GM12878 (cell line): ENCODE measurements around a stretch of chr3.

- RAMPAGE, long total RNA: no peak
- RRBS, 2 experiments: 0% methylated on average over 1 of the region's 25 CpGs
CAGE:
- cytosol, long polyA minus RNA: no peak
- cytosol, long polyA plus RNA: no peak
- long polyA plus RNA: no peak
- nucleolus, long total RNA: no peak
- nucleus, long polyA plus RNA: no peak
- nucleus, long total RNA: no peak
These were observed 356.8 kb downstream of the FOXP1 start for GRCh38 chr3:71226480-71227311.

DNA sequence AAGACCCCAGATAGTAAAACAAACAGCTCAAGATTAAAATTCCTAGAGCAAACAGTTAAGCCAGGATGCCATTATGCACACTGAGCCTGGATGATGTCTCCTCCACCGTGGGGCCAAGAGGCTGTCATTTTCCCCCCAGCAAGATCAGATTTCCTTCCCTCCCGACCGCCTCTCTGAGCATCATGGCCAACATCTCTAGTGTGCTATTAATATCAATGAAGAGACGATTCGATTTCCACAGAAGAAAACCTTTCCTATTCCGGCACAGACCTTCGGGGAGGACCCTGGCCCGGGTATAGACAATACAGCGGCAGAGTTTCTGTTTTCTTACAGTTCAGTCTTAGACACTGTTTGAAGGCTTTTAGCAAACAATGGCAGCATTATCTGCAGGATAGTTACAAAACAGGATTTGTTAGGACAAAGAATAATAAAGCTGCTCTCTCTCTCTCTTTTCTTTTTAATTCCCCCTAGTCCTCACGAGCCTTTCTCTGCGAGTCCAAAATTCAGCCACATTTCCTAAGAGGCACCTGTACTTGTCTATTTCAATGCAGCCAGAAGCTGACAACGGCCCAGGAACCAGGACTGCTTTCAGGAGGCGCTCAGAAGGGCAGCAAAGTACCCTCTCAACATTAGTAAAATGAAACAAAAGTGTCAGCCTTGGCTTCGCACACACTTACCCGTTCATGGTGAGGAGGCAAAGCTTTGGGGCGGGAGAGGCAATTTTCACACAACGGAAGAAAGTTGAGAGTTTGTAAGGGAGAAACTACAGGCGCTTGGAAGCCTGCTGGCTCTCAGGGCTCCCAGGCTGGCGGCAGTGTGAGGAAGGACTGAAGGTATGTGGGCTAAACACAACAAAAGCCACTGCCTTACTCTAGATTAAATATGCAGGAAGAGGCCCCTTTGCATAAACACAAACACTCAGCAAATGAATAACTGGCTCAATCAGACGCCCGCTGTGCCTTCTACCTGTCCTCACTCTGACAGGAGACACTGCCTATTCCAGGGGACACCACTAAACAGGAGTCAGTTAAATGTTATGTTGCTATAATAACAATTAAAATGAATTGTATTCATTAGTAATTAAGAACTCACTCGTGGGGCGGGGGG lies 278.0 kb downstream of the FOXP1 start:
- RAMPAGE, long total RNA: no peak
- RRBS, 2 experiments: no CpG with 5 or more reads among the region's 23 CpGs
CAGE:
- cytosol, long polyA minus RNA: no peak
- cytosol, long polyA plus RNA: no peak
- long polyA plus RNA: no peak
- nucleolus, long total RNA: no peak
- nucleus, long polyA plus RNA: no peak
- nucleus, long total RNA: no peak

- RAMPAGE, long total RNA: no peak
- RRBS, 2 experiments: no CpG with 5 or more reads among the region's 4 CpGs
CAGE:
- cytosol, long polyA minus RNA: no peak
- cytosol, long polyA plus RNA: no peak
- long polyA plus RNA: no peak
- nucleolus, long total RNA: no peak
- nucleus, long polyA plus RNA: no peak
- nucleus, long total RNA: no peak
These were observed 162.1 kb downstream of the FOXP1 start for GRCh38 chr3:71421498-71421767.

GRCh38 chr3:71488369-71488849 lies 95.1 kb downstream of the FOXP1 start:
- RAMPAGE, long total RNA: no peak
- RRBS, 2 experiments: no CpG with 5 or more reads among the region's 6 CpGs
CAGE:
- cytosol, long polyA minus RNA: no peak
- cytosol, long polyA plus RNA: no peak
- long polyA plus RNA: no peak
- nucleolus, long total RNA: no peak
- nucleus, long polyA plus RNA: no peak
- nucleus, long total RNA: no peak

DNA sequence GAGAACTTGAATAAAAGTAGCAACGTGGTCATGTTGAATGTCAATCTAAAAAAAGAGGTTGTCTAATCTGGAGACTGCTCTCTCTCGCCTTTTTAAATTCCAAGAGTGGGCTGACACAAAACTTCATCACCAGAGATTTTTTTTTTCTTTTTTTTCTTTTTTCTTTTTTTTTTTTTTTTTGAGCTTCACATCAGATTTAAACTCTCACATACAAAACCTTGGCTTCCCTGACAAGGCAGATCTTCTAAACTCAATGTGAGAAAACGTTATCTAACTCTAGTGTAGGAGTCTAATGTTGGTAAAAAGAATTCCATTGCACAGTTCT lies 4.1 kb downstream of the FOXP1 start:
- RAMPAGE, long total RNA: no peak
- RRBS, 2 experiments: no CpG with 5 or more reads among the region's 3 CpGs
CAGE:
- cytosol, long polyA minus RNA: no peak
- cytosol, long polyA plus RNA: no peak
- long polyA plus RNA: no peak
- nucleolus, long total RNA: no peak
- nucleus, long polyA plus RNA: no peak
- nucleus, long total RNA: no peak

DNA sequence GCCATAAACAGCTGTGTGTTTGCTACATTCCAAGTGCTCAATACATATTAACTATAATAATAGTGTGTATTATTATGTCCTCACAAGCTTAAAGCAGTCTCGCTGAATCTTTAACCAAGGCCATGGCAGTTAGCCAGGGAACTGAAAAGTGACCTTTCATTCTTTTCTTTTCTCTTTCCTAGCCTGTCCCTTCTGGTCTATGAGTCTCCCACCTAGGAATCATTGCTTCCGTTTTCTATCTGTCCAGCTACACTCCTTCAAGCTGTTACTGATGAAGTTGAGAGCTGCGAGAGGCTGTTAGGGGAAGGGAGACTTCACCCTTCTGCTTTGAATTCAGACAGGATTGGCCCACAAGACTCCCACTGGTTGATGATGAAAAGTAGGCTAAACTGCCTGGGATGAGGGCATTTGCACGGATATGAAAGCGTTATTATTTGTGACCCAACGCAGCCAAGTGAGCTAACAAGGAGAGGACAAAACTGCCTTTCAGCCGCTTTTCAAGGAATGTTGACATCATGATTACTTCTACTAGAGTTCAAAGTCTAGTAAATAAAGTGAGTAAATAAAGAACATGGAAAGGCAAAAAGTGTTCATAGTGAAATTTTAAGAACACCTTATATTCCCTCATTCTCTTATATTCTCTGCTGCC lies 30.2 kb downstream of the EIF4E3 start:
- RAMPAGE, long total RNA: no peak
- RRBS, 2 experiments: no CpG with 5 or more reads among the region's 7 CpGs
CAGE:
- cytosol, long polyA minus RNA: no peak
- cytosol, long polyA plus RNA: no peak
- long polyA plus RNA: no peak
- nucleolus, long total RNA: no peak
- nucleus, long polyA plus RNA: no peak
- nucleus, long total RNA: no peak

GRCh38 chr3:71721444-71722449 lies 3.5 kb downstream of the EIF4E3 start:
- RAMPAGE, long total RNA: no peak
- RRBS, 2 experiments: no CpG with 5 or more reads among the region's 10 CpGs
CAGE:
- cytosol, long polyA minus RNA: no peak
- cytosol, long polyA plus RNA: no peak
- long polyA plus RNA: no peak
- nucleolus, long total RNA: no peak
- nucleus, long polyA plus RNA: no peak
- nucleus, long total RNA: no peak

GRCh38 chr3:71725663-71726148 lies 504 bp upstream of the EIF4E3 start:
- RAMPAGE, long total RNA: no peak
- RRBS, 2 experiments: 0 to 5% methylated on average over 2 to 3 of the region's 18 CpGs
CAGE:
- cytosol, long polyA minus RNA: no peak
- cytosol, long polyA plus RNA: no peak
- long polyA plus RNA: no peak
- nucleolus, long total RNA: no peak
- nucleus, long polyA plus RNA: no peak
- nucleus, long total RNA: no peak

- RAMPAGE, long total RNA: no peak
- RRBS, 2 experiments: no CpG with 5 or more reads among the region's 2 CpGs
CAGE:
- cytosol, long polyA minus RNA: no peak
- cytosol, long polyA plus RNA: no peak
- long polyA plus RNA: no peak
- nucleolus, long total RNA: no peak
- nucleus, long polyA plus RNA: no peak
- nucleus, long total RNA: no peak
These were observed 223.6 kb upstream of the PROK2 start for GRCh38 chr3:72008556-72009029.

- RAMPAGE, long total RNA: no peak
- RRBS, 2 experiments: no CpG with 5 or more reads among the region's 7 CpGs
CAGE:
- cytosol, long polyA minus RNA: no peak
- cytosol, long polyA plus RNA: no peak
- long polyA plus RNA: no peak
- nucleolus, long total RNA: no peak
- nucleus, long polyA plus RNA: no peak
- nucleus, long total RNA: no peak
These were observed 486.2 kb upstream of the PROK2 start for GRCh38 chr3:72271028-72271675.

DNA sequence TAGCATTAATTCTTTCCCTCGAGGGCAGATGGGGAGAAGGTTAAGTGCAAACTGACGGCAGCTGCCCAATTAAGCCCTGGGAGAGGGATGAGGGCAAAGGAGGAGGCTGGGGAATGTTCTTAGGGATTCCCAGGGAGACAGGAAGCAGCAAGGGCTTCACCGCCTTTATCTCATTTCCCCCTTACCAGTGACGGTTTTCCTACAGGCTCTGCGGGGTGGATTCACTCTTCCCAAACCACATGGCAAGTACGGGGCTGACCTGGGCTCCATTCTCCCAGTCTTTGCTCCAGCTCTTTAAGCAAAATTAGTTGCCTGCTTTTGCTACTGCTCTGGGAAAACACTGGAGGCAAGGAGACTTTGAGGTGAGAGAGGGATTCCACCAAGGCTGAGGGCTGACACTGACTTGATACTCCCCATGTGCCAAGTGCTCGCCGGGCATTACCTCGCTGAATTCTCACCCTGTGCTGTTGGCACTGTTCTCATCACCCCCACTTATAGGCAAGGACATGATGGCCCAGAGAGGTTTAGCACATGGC lies 519.1 kb upstream of the PROK2 start:
- RAMPAGE, long total RNA: no peak
- RRBS, 2 experiments: no CpG with 5 or more reads among the region's 9 CpGs
CAGE:
- cytosol, long polyA minus RNA: no peak
- cytosol, long polyA plus RNA: no peak
- long polyA plus RNA: no peak
- nucleolus, long total RNA: no peak
- nucleus, long polyA plus RNA: no peak
- nucleus, long total RNA: no peak

- RAMPAGE, long total RNA: no peak
- RRBS, 2 experiments: no CpG with 5 or more reads among the region's 15 CpGs
CAGE:
- cytosol, long polyA minus RNA: no peak
- cytosol, long polyA plus RNA: no peak
- long polyA plus RNA: no peak
- nucleolus, long total RNA: no peak
- nucleus, long polyA plus RNA: no peak
- nucleus, long total RNA: no peak
These were observed 529.8 kb downstream of the SHQ1 start for GRCh38 chr3:72318341-72318960.

GRCh38 chr3:72739468-72740059 lies 108.7 kb downstream of the SHQ1 start:
- RAMPAGE, long total RNA: no peak
- RRBS, 2 experiments: no CpG with 5 or more reads among the region's 6 CpGs
CAGE:
- cytosol, long polyA minus RNA: no peak
- cytosol, long polyA plus RNA: no peak
- long polyA plus RNA: no peak
- nucleolus, long total RNA: no peak
- nucleus, long polyA plus RNA: no peak
- nucleus, long total RNA: no peak

GRCh38 chr3:72750326-72750989 lies 97.8 kb downstream of the SHQ1 start:
- RAMPAGE, long total RNA: no peak
- RRBS, 2 experiments: no CpG with 5 or more reads among the region's 5 CpGs
CAGE:
- cytosol, long polyA minus RNA: no peak
- cytosol, long polyA plus RNA: no peak
- long polyA plus RNA: no peak
- nucleolus, long total RNA: no peak
- nucleus, long polyA plus RNA: no peak
- nucleus, long total RNA: no peak

DNA sequence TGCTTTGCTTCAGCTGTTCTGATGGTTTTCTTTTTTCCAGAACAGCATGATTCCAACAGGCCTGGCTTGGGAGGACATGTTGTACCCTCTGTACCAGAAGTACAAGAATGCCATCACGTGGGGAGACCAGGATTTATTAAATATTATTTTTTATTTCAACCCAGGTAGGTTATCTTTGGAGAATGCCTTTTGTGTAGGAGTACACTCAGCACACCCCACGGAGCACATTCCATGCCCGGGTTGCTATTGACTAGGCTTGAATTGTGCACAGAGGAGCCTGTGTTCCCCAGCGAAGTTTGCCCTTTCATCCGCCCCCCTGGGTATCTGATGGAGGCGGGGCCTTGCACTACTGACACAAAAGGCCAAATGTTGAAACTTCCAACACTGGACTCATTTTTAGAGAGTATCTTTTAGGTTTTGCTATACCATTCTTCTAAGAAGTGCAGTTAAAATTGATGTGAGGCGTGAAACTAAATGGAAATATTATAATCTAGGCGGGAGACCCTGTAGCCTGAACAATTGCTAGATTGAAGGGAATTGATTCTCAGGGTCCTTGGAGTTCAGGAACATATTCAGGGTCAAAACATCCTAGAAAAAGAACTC lies 39.3 kb upstream of the PPP4R2 start:
- RAMPAGE, long total RNA: no peak
- RRBS, 2 experiments: no CpG with 5 or more reads among the region's 8 CpGs
CAGE:
- cytosol, long polyA minus RNA: no peak
- cytosol, long polyA plus RNA: no peak
- long polyA plus RNA: no peak
- nucleolus, long total RNA: no peak
- nucleus, long polyA plus RNA: no peak
- nucleus, long total RNA: no peak

DNA sequence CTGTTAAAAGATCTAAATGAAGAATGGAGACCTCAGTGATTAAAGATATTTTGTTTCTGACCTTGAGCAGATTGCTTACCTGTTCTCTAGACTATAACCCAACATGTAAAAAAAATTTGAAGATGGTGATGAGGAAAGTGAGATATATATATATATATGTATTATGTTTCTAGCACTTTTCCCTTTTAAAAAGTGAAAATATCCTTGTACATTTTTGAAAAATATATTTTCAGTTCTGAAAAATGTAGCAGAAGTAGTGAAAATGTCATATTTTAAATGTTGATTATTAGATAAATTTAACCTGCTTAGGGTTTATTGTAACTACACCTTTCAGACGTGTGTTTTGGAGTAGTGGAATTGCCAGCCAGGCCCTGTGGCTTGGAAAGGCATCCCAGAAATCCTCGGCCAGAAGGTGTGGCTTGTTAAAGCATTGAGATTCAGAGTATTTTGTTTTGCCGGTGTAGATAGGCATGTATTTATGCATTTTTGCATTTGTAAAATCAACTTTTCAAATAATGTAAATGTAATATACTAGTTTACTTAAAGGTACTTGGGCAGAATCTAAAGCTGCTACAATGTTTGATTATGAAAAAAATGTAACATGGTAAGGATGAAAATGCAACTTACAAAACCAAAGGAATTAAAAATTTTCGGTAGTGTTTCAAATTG lies 6.9 kb downstream of the EBLN2 start:
- RAMPAGE, long total RNA: no peak
- RRBS, 2 experiments: no CpG with 5 or more reads among the region's 4 CpGs
CAGE:
- cytosol, long polyA minus RNA: no peak
- cytosol, long polyA plus RNA: no peak
- long polyA plus RNA: no peak
- nucleolus, long total RNA: no peak
- nucleus, long polyA plus RNA: no peak
- nucleus, long total RNA: no peak

DNA sequence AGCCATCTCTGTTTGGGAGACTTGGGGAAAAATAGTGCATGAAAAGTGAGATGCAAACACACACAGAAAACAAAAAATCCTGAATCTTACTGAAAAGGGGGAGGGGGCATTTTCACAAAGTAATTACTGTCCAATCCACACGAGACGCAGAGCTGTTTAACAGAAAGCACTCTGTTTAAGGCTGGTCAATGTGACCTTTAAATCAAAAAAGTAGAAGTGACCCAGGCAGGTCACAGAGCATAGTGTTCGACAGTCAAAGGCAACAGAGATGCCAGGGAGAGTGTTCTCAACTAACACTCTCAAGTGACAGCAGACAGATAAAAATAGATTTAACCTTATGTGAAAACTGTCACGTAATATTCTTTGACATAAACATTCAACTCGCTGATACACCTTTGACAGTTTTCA lies 15.6 kb downstream of the PDZRN3 start:
- RAMPAGE, long total RNA: no peak
- RRBS, 2 experiments: no CpG with 5 or more reads among the region's 5 CpGs
CAGE:
- cytosol, long polyA minus RNA: no peak
- cytosol, long polyA plus RNA: no peak
- long polyA plus RNA: no peak
- nucleolus, long total RNA: no peak
- nucleus, long polyA plus RNA: no peak
- nucleus, long total RNA: no peak

DNA sequence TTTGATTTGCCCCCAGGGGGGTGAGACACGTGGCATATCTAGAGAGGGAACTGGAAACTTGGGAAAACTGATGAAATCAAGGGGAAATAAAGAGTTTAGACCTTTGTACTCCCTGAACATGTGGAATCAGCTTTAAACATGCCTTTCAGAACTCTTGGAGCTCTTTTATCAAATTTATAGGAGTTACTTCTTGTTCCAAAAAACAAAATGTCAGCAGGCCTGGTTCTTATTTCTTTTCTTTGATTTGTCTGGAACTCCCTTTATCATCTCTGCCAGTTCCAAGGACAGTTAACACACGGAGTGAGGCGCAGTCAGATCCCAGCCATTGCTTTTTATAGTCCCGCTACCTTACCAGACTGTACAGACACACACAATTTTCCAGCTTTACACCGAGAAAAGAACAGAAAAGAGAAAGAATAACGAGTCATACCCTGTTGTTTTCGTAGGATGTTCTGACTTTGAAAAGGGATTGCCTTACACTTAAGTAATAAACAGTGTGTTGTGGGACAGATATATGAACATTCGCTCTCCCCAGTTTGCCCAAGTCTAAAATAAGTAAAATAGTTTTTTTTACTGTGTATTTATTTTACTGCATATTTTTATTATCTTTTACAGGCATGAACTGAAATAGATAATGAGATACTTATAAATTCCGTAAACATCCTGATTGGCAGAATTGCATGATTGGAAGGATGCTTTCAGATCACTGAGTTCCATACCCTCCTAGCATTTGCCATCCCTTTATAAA lies 34.2 kb upstream of the PDZRN3 start:
- RAMPAGE, long total RNA: no peak
- RRBS, 2 experiments: no CpG with 5 or more reads among the region's 9 CpGs
CAGE:
- cytosol, long polyA minus RNA: no peak
- cytosol, long polyA plus RNA: no peak
- long polyA plus RNA: no peak
- nucleolus, long total RNA: no peak
- nucleus, long polyA plus RNA: no peak
- nucleus, long total RNA: no peak

- RAMPAGE, long total RNA: no peak
- RRBS, 2 experiments: no CpG with 5 or more reads among the region's 4 CpGs
CAGE:
- cytosol, long polyA minus RNA: no peak
- cytosol, long polyA plus RNA: no peak
- long polyA plus RNA: no peak
- nucleolus, long total RNA: no peak
- nucleus, long polyA plus RNA: no peak
- nucleus, long total RNA: no peak
These were observed 15.3 kb upstream of the CNTN3 start for GRCh38 chr3:74629692-74630190.

- RAMPAGE, long total RNA: no peak
- RRBS, 2 experiments: no CpG with 5 or more reads among the region's 8 CpGs
CAGE:
- cytosol, long polyA minus RNA: no peak
- cytosol, long polyA plus RNA: no peak
- long polyA plus RNA: no peak
- nucleolus, long total RNA: no peak
- nucleus, long polyA plus RNA: no peak
- nucleus, long total RNA: no peak
These were observed 241.7 kb upstream of the FRG2C start for GRCh38 chr3:75422403-75422839.